ENCODE measurements around a stretch of chr2.

GRCh38 chr2:28175307-28176006 lies 217.2 kb upstream of the FOSL2 start:
- PRO-cap: no peak

DNA sequence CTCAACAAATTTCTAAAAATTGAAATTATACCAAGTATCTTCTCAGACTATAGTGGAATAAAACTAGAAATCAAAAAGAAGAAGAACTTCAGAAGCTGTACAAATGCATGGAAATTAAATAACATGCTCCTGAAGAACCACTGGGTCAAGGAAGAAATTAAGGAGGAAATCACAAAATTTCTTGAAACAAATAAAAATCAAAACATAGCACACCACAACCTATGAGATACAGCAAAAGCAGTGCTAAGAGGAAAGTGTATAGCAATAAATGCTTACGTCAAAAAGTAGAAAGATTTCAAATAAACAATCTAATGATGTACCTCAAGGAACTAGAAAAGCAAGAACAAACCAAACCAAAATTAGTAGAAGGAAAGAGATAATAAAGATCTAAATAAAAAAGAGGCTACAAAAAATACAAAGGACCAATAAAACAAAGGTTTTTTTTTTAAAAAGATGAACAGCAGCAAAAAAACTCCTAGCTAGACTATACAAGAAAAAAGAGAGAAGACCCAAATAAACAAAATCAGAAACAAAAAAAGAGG lies 214.3 kb upstream of the FOSL2 start:
- PRO-cap: no peak

GRCh38 chr2:28261783-28262508 lies 130.7 kb upstream of the FOSL2 start:
- PRO-cap: no peak

DNA sequence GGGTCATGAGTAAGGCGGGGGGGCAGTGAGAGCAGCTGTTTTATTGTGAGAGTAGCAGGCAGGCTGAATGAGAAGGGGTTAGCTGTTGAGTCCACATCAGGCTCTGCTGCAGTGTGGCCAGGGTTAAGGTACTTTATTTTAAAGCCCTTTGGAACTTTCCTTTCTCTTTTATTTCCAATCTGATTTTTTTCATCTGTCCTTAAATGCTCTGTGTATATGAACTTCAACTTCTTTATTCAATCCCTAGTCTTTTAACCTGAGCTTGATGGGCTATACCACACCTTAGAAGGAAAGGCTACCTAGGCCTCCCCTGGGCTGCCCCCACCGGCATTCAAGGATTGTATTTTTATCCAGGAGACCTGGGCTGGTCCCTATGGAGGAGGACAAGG lies 111.8 kb upstream of the FOSL2 start:
- PRO-cap: no peak

- PRO-cap: no peak
Observed at GRCh38 chr2:28333623-28334250, 58.9 kb upstream of the FOSL2 start.

DNA sequence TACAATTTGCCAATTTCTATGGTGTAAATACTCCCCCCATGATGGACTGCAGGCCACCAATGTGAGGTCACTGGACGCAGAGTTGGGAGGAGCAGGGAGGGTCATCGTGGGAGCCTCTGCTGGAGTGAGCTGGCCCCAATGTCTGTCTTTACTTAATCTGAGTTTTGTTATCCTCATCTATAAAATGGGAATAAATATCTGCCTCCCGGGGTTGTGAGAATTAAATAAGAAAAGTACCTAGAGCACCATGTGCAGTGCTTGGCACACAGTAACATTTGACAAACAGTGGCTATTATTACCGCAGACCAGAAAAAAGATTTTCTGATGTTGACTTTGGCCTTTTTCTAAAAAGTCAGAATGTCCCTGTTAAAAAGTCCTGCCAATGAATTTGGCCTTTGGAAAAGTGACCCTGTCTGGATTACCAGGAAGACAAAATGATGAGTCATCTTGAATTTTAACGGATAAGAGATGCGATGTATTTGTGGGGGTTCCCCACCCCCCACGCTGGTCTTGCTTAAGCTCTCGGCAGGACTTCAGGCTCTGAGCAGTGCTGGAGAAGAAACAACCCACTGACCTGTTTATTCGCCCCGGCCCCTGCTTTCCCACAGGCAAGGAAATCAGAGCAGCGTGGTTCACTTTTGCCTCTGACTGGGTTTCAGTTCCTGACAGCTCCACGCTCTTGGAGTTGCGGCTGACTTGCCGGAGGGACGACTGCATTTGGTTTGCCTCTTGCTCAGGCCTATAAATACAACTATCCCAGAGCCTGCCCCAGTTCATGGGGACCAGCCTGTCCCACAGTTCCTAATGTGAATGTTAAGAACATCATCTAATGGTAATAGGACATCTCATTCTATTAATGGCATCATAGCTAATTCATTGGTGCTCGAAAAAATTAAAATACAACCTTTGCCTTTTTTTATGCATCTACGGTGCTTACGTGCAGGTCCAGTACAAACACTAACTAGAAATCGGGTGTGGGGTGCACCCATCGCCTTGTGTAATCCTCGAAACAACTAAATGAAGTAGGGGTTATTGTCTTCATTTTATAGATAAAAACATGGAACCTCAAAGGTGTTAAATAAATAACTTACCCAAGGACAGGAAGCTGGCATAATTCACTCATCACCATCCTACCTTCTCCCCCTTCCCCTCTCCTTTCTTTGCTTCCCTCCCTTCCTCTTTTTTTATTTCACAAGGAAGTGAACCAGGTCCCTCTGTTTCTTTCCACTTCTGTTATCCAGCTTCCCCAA lies 50.1 kb upstream of the FOSL2 start:
- PRO-cap: no peak

DNA sequence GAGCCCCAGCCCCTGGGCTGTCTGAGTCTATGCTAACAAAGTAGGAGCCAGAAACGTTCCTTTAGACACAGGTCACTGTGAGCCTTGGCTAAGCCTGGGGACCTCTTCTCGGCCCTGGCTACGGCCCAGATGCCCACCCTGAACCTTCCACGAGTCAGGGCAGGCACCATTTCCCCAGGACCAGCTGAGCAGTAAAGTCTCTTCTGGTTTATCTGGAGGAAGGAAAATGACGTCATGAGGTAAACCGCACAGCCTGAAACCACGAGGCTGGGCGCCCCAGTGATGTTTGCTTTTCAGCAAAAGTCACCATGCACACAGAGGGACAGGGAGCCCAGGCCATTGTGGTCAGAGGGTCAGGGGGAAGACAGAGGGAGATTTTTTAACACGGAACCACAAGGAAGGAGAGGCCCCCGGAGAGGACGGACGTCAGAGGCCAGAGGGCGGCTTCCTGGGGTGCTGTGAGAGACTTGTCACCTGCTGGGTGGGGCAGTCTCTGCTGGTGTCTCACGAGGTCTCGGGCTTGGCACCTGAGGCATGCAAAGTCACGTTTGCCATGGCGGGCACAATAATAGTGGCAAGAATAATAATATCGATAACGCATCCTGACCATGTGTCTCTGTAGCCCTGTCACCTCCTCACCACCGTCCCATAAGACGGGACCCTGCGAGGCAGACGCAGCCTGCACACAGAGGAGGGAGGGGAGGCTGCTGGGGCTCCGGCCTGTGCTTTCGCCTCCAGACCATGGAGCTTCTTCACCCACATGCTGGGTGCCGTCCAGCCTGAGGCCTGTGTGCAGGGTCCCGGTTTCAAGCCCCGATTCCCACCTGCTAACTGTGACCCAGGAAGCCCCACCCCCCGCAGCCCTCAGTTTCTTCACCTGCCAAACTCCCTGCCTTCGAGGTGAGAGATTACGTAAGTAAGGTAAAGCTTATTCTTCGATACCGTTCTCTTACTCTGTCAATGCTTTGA lies 33.2 kb upstream of the FOSL2 start:
- PRO-cap: no peak

DNA sequence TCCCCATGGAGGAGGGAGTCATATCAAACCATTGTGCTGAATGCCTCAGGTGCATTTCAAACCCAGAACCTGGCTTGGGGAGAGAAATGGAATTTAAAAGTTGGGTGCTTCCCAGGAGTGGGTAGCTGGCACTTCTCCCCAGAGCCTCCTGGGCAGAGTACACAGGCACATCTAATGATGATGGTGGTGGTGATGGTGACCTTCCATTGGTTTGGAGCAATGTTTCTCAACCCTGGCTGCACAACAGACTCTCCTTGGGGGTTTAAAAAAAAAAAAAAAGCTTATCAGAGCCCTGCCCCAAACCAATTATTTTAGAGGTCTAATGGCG lies 8.3 kb downstream of the FOSL2 start:
- PRO-cap: no peak

DNA sequence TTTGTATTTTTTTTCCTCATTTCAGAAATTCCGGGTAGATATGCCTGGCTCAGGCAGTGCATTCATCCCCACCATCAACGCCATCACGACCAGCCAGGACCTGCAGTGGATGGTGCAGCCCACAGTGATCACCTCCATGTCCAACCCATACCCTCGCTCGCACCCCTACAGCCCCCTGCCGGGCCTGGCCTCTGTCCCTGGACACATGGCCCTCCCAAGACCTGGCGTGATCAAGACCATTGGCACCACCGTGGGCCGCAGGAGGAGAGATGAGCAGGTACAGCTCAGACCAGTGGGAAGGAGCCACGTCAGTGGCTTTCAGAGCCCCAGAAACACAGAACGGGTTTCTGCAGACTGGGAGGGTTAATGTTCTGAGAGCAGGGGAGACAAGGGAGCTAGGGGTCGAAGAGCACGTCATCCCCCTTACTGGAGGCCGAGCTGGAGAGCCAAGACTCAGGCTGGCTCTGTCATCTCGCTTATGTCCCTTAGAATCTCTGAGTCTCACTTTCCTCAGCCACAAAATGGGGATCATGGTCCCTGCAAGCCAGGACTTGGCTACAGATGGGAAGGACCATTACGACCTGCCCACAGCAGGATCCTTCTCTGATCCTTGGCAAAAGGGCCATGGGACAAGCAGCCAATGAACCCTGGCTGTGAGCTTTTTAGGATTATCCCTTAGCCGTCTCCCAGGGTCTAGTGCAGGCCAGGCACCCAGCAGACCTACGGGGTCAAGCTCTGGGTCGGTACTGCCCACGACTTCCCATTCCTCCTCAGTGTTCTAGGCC lies 11.6 kb downstream of the FOSL2 start:
- PRO-cap: no peak

GRCh38 chr2:28411274-28411524 lies 18.5 kb downstream of the FOSL2 start:
- PRO-cap: no peak

GRCh38 chr2:28437096-28437994 lies 44.7 kb downstream of the FOSL2 start:
- PRO-cap: no peak

GRCh38 chr2:28658305-28659060 lies 93.1 kb upstream of the PPP1CB start:
- PRO-cap: no peak

GRCh38 chr2:28663302-28663540 lies 88.4 kb upstream of the PPP1CB start:
- PRO-cap: no peak

DNA sequence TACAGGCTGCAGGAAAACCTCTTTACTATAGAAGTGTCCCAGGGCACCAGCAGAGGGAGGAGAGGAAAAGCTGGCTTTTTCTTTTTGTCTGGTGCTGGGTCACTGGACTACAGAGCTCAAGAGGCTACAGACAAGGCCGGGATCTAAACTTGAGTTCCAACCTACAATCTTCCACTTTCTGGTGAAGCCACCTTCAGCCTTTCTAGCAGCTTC lies 88.2 kb upstream of the PPP1CB start:
- PRO-cap: no peak

GRCh38 chr2:28683155-28683934 lies 68.3 kb upstream of the PPP1CB start:
- PRO-cap: no peak

DNA sequence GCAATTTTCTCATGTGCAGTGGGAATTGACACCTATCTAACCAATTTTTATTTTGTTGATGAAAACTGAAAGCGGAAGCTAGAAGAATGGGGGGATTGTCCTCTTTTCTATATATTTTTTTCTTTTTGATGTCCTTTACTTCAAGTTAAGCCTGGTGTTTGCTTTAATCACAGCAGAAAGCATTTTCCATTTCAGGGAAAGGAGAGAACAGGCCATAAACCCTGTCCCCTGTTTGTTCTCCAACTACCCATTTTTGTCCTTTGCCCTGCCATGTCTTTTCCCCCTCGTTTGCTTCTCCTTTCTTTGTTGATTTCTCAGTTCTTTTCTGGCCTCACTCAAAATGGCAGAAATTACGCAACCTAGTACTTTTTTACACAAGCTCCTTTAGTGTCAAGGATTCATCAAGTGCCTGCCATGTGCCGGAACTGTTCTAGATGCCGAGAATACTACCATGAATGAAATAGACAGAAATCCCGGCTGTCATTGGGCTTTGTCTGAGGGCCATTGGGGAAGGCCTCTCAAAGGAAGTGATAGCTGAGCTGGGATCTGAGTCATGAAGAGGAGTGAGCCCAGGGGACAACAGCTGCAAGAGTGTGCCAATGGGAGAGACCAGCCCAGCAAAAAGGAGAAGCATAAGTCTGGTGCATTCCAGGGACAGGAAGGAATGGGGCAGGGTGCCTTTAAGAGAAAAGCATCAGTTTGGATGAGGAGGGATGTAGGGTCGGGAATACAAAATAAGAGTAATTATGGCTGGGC lies 34.4 kb upstream of the PPP1CB start:
- PRO-cap: no peak

DNA sequence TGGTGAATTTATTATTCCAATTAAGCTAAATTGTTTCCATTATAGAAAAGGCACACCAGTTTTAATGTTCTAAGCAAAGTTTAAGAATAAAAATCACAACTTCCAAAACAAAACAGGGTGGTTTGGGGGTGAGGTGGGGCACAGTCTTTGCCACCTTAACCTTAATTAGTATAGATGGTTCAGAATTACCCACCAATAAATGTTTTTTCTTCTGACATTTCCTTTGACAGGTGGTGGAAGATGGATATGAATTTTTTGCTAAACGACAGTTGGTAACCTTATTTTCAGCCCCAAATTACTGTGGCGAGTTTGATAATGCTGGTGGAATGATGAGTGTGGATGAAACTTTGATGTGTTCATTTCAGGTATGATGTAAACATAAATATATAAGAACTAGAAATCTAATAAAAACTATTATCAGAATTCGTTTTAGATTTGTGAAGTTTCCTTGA lies 17.0 kb upstream of the SPDYA start:
- PRO-cap: no peak

DNA sequence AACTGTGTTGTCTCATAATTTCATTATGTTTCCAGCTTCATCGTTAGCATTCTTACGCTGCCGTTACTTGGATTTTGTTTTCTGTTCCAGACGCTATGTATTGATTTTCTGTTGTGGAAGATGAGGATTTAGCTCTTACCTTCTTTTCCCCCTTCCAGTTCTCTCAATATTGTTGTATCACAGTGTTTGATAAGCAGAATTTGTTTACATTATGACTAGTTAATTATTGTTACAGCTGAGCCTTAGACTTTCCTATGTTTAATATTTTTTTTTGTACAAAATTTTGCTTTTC lies 14.1 kb downstream of the WDR43 start:
- PRO-cap: no peak

DNA sequence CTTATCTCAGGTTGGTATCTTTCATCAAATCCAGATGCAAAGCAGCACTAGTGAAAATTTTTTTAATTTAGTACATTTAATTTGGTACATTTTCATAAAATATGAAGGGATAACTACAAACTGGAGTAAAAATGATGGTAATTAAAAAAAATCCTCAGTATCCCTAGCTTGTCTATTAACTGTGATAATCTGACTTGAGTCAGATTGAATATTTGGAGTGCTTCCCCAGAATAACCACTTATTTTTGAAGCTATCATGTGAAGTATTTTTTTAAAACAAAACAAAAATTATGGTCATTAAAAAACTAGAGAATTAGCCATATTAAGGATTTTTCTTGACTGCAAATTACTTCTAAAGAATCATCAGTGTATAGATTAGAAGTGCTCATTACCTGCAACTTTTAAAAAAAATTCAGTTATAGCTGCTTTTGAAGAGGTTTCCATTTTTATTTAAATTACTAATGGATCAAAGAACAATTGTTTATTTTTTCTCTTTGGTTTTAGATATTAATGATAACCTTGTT lies 33.9 kb upstream of the TOGARAM2 start:
- PRO-cap: no peak

DNA sequence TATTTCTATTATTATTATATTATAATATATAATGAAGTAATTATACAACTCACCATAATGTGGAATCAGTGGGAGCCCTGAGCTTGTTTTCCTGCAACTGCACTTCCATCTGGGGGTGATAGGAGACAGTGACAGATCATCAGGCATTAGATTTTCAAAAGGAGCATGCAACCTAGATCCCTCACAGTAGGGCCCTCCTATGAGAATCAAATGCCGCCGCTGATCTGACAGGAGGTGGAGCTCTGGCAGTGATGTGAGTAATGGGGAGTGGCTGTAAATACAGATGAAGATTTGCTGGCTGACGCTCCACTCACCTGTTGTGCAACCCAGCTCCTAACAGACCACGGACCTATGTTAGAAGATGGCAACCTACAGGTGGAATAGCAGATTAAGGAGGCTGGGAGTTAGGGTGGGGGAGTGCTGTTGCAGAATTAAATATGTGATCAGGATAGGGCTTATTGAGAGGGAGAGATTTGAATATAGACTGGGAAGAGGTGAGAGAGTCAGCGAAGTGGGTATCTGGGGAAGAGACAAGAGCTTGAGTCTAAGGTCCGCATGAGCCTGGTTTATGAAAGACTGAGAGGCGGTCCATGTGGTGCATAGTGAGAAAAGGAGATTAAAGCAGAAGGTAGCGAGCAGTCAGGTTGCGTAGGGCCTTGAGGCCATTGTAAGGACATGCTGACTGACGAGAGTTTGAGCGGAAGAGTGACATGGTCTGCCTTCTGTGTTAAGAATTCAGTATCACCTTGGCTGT lies 31.4 kb upstream of the TOGARAM2 start:
- PRO-cap: no peak

Data from mesenteric fat pad (tissue), 1 donor.